Mammary microvascular endothelial cell (primary cell): ENCODE data around the gene SNTN.

DNA sequence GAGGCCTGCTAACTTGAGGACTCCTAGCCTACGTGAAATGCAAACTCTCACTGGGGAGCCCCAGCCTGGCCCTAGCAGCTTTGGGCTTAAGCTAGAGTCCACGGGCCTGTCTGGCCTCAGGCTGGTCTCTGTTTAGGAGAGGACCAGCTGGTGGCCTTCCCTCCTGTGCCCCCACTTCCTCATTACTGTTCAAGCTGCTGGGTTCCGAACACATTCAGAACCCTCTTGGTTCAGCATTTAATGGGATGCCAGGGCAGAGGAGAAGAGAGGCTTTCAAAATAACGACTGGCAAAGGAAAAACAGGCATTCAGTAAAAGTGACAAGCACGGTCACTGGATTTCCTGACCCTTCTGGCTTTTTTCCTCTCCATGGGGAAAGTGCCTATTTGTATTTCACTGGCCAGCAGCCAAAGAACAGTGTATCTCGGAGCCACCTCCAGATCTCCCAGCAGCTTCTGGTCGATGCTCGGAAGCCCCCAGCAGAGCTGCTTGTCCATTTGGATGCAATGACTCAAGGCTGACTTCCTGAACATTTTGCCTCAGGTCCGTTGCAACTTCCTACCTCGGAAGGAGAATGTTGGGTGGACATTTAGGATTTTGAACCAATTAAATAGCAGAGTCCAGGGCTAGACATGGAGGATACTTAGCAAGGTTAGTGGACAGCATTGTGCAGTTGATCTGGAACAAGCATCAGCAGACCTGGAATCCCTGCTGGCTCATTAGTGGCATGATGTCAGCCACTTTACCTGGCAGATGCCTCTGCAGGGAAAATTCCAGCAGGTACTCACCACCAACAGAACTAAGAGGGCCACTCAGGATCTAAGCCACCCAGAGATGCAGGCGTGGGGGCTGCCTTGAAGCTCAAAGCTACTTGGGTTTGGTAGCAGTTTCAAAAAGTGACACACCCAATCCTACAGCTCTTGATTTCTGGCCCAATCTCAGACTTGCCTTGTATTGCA lies 1.2 kb downstream of the FAM107A start:
- RAMPAGE, long total RNA, result no peak

DNA sequence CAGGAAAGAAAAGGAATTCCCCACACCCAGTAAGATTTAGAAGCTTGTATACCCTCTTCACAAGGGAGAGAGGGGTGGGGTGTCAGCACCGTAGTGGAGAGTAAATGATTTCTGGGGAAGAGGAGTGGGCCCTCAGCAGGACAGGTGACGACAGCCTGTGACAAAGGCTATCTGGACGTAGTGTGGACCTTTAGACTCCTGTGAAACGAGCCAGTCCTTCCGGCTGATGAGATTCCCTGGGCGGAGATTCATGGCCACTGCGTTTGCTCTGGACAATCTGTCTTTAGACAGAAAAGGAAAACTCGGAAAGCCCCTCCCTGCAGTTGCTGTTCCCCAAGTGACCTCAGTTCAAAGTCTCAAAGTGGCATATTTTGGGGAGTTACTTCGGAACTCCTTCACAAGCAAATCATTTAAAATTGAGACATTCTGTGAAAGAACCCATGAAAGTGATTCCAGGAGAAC lies 1.7 kb upstream of the FAM3D start:
- RAMPAGE, long total RNA, result no peak

DNA sequence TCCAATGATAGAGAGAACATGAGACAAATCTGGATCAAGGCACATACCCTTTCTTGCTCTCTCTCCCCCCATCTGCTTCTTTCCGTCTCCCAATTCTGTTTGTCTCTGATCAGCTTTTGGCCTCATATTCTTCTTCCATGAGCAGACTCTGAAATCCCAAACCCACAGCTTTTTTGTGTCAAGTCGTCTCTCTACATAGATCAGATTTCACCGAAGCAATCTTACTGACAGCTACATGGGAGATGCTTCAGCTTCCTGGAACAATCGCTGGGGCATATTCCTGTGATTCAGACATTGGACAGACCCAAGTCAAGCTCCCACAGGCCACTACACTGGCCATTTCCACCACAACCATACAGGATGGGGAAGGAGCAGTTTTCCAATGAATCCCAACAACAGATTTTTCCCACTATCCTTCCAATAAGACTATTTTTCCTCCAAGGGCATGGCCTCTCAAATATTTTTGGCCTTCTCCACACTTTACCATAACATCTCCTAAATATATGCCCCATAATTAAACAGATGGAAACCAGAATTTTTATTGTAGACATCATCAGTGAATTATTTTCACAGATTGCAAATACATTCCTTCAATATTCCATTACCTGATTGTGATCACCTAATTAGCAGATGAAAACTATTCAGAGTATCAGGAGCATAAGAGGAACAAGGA lies 1037.9 kb downstream of the FHIT start:
- RAMPAGE, long total RNA, result no peak

DNA sequence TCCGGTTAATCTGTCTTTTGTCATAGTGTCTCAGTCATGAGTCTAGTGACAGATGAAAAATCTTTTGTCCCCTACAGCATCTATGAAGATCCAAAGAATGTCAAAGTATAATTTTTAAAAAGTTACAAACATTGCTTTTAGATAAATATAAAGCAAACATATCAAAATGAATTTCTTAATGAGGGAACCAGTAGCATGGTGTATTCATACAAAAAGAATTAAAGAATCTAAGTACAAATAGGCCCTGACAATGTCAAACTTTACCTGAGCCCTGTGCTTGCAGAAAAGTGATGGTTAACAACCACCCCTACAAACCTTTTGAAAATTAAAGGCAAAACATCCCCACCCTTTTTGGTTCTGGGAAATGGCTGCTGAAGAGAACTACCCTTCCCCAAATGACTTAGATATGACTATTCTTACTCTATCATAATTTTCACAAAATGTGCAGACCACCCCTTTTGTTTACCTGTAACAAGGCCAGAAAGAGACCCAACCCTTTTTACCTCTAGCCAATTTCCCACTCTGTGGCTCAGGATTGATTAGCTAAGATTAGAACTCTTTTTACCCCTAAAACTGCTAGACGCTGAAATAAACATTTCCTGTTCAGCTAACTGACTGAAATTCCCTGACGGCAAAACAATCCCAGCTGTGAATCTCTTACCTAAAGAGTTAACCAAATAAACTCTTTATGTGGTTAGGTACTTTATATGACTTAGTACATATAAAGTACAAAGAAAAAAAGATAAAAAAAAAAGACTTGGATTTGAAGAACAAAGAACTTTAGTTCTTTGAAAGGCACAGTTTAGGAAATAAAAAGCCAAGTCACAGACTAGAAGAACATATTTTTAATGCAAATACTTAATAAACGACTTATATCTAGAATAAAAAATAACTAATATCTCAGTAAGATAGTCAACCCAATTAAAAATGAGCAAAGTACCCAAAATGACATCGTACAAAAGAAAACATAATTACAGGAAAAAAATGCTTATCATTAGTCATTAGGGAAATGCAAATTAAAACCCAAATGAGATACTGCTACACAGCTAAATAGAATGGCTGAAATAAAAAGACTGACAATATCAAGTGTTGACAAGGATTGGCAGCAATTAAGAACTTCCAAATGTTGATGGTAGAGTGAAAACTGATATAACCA lies 988.8 kb downstream of the FHIT start:
- RAMPAGE, long total RNA, result no peak

DNA sequence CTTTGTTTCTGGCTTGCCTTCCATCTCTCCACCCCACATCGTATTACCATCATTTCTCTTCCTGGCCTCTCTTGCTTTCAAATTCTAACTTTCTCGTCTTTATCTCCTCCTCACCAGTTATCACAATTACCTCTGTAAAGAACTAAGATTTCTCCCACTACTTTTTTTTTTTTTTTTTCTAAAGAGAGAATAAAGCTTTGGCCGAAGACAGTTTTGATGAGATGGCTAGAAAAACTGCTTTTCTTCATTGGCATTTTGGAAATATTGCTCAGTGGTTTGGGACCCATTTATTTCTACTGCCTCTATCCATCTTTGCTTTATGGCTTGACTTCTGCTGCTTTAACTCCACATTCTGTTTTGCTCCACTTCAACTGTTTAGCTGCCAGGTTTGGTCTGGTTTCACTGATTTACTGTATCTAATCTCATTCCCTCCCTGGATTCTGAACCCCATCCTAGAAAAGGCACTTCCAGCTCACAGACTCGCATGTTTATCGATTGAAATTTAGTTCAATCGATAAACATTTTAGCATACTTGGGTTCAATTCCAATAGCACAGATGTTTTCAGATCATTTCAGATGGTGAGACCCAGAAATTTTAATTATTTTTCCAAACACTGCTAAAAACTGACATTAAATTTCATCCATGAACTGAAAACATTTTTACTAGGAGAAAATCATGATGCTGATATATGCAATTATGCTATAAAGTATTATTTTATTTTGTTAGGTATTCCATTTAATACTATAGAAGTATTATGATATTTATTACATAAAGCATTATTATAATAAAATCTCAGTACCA lies 830.2 kb downstream of the FHIT start:
- RAMPAGE, long total RNA, result no peak

- RAMPAGE, long total RNA, result no peak
Observed at GRCh38 chr3:61590977-61591992, 29.9 kb downstream of the PTPRG start.

DNA sequence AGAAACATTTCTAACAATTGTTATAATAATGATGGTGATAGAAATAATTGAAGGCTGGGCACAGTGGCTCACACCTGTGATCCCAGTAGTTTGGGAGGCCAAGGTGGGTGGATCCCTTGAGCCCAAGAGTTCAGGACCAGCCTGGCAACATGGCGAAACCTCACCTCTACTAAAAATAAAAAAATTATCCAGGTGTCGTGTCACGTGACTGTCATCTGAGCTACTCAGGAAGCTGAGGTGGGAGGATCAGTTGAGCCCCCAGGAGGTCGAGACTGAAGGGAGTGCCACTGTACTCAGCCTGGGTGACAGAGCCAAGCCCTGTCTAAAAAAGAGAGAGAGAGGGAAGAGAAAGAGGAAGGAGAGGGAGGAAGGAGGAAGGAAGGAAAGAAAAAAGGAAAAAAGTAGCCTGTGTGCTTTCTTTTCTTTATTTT lies 140.2 kb downstream of the PTPRG start:
- RAMPAGE, long total RNA, result no peak

DNA sequence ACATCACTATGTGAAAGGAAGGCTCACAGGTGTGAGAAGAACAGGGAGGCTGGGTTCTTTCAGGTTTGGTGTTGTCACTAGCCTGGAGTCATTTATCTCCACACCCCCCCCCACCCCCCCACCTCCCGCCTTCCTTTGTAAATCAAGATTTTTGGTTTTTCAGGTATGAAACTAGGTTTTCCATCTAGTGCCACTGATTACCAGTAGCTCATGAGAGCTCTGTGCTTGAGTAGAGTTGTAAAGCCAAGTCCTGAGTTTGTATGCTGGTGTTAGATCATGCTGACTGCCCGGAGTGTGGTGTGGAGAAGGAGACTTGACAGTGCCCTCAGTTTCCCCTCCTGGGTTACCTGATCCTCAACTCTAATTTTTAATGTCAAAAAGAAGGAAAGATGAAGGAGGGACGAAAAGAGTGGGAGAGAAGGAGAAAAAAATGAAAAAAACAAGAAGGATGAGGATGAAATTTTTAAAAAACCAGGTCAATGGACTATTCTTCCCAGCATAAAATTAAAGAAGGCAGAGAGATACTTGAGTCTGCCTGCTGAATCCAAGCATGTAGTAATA lies 236.2 kb downstream of the PTPRG start:
- RAMPAGE, long total RNA, result no peak

DNA sequence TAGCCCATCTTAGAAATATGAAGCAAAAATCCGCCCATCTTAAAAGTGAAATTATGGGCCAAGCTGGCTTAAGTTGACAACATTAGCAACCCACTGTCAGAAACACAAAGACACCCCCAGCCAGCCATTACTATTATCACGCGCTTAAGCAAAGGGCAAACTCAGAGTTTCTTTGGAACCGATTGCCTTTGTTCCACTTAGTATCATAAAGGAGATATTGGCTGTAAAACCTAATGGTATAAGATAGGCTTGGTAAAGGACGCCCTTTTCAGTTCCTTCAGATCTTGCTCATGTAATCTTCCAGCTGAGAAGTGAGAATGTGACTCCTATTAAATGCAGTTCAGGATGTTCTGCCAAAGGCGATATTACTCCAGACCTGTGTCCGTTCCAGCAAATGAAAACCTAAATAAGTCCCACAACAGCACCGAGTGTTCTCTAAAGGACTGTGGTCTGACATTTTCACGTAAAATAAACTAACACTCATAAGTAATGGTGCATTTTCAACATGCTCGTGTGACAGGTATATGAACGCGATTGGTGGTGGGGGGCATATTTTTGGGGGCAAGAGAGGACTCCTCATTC lies 221.8 kb upstream of the C3orf14 start:
- RAMPAGE, long total RNA, result no peak

DNA sequence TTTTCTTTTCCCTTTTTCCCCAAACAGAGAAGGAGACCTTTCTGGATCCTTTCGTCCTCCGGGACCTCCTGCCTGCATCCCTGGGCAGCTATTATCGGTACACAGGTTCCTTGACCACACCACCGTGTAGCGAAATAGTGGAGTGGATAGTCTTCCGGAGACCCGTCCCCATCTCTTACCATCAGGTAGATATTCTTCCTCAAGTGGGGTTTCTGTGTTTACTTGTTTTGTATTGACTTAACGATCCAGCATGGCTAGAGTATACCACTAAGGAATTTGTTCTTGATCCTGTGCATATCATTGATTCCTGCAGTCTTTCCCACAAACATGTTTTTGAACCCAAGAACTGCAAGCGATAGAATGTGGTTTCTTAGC lies 161.8 kb upstream of the C3orf14 start:
- RAMPAGE, long total RNA, result no peak

DNA sequence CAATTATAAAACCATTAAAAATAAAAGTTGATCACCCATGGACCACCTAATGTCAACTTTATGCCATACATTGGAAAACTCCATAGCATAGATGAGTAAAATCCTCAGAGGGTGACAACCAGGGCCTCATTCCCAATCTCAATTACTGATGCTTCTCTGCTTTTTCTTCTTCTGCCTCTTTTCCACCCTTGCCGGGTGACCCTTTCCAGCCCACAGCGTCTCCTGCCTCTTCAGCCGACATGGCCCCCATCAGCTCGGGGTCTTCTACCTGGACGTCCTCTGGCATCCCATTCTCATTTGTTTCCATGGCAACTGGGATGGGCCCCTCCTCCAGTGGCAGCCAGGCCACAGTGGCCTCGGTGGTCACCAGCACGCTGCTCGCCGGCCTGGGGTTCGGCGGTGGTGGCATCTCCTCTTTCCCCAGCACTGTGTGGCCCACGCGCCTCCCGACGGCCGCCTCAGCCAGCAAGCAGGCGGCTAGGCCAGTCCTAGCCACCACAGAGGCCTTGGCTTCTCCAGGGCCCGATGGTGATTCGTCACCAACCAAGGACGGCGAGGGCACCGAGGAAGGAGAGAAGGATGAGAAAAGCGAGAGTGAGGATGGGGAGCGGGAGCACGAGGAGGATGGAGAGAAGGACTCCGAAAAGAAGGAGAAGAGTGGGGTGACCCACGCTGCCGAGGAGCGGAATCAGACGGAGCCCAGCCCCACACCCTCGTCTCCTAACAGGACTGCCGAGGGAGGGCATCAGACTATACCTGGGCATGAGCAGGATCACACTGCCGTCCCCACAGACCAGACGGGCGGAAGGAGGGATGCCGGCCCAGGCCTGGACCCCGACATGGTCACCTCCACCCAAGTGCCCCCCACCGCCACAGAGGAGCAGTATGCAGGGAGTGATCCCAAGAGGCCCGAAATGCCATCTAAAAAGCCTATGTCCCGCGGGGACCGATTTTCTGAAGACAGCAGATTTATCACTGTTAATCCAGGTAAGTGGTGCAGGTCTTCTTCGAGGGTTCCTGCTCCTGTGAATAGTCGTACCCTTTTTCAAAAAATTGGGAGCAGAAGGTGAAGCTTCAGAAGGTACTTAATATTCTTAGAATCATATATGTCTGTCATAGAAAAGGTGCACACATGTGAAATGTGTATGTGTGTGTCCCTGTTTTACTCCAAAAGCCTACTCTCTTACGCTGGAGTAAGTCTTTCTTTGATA lies 115.5 kb upstream of the C3orf14 start:
- RAMPAGE, long total RNA, result no peak

DNA sequence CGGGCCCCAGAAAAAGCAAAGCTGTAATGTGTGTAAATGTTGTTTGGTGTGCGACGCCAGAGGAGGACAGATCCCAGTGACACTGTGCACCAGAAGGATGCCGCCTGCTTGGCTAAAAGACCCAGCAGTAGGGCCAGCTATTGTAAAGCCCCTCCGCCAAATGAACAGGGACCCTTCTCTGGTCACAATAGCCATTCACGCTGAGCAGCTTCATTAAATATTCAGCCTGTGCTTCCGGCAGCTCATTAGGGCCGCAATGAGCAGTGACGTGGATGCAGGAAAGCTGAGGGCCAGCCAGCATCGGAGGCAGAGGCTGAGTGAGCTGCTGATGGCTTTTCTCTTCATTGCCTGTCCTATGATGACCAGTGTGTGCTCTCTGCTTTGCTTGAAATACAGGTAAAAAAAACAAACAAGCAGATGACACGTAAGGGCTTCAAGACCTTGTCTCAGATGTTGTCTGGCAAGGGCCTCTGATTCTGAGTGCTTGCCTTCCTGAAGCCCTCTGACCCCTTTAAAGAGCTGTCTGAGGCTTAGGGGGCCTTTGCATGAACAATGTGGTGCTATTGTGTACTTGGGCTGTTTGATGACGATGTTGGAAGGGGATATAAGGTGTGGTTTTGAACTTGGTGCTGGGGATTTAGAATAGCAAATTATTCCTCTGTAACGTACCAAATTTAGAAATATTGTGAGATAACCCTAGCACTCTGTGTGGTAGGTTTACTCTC lies 75.9 kb upstream of the C3orf14 start:
- RAMPAGE, long total RNA, result no peak

- RAMPAGE, long total RNA, result no peak
Observed at GRCh38 chr3:62267108-62268267, 51.3 kb upstream of the C3orf14 start.

- RAMPAGE, long total RNA, result no peak
Observed at GRCh38 chr3:62370368-62370883, 2.9 kb downstream of the FEZF2 start.

GRCh38 chr3:63217402-63217838 lies 60.7 kb upstream of the SYNPR start:
- RAMPAGE, long total RNA, result no peak

DNA sequence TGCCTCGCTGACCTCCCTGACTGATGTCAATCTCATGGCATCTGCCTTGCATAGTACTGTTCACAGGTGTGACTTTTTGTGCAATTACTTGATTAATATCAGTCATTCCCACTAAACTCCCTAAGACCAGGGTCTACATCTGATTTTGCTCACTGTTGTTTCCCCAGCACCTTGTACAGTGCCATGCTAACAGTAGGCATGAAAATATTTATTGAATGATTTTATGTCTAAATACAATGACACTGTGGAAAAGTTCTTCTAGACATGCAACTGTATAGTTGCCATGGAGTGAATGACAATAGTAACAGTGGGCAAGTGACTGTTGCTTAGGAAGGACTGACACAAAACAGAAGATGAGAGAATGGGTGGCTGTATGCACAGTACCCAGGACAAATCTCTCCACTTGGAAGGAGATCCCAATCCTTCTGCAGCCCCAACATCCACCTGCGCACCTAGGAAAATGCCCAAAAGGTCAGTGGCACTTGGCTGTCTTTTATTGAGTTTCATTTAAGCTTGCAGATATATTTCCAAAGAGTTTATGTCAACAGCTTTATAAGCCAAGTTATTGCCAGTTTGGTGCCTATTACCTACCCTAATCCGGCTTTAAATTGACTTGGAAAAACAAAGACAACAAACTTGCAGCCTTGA lies at the start of gene SNTN:
TSS of gene SNTN (plus strand) at position 349 of the 648 bp plus-strand sequence.
- RAMPAGE, long total RNA, result no peak

GRCh38 chr3:63970624-63971098 lies 52.6 kb downstream of the PSMD6 start:
- RAMPAGE, long total RNA, result no peak

- RAMPAGE, long total RNA, result no peak
Observed at GRCh38 chr3:63972978-63973930, 50.0 kb downstream of the PSMD6 start.

DNA sequence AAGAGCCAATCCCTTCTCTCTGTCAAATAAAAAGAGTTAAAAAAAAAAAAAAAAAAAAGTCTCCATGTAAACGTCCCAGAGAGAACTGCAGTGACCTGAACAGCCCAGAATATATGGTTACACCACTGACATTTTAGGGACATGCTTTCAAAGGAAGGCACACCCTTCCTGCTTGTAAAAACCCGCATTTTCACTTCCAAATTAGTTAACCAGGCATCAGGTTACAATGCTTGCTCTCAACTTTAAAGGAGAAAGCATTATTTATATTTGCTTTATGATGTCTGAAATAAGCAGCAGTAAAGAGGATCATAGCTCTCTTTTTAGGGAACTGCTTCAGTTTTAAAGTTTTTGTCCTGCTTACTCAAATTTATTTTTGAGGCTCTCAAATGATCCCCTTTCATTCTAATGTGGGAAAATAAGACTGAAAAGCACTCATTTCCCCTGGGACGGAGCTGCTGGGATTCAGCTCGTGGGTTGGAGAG lies 63.5 kb downstream of the PRICKLE2 start:
- RAMPAGE, long total RNA, result no peak

- RAMPAGE, long total RNA, result no peak
Observed at GRCh38 chr3:64238938-64239626, 13.8 kb upstream of the PRICKLE2 start.